Parietal lobe (tissue), 2 donors: ENCODE results near the genes SLC47A1, TMEM11 and KCNJ18.

GRCh38 chr17:19533530-19534039 lies at the start of gene SLC47A1:
Gene SLC47A1 (plus strand): TSS chr17:19533854.
- RAMPAGE, long total RNA = no peak

DNA sequence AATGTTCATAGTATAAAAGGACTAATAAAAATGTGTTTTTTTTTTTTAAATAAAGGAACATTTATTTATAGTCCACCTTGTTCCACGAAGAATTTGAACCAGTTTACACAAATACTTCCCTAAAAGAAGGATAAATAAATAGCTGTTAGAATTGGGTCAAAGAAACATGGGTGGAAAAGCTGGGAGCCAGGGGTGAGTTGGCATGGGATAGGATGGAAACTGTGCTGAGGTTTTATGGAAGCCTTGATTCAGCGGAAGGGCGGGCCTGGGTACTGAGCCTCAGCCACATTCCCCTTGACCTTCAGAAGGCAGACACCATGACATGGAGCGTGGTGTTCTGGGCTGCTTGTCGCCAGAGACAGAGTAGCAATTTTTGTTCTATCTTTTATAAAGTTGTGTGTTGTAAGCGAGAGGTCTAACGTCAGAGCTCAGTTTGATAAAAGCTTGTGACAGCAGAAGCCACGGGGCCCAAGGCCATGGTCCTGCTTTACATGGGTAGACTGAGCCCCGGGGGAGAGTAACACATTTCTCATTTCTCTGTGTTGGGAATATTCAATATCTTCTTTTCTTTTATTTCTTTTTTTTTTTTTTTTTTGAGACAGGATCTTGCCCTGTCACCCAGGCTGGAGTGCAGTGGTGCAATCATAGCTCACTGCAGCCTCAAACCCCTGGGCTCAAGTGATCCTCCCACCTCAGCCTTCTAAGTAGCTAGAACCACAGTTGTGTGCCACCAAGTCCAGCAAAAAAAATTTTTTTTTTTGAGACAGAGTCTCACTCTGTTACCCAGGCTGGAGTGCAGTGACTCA lies 50.3 kb downstream of the SLC47A1 start:
- RAMPAGE, long total RNA = no peak

DNA sequence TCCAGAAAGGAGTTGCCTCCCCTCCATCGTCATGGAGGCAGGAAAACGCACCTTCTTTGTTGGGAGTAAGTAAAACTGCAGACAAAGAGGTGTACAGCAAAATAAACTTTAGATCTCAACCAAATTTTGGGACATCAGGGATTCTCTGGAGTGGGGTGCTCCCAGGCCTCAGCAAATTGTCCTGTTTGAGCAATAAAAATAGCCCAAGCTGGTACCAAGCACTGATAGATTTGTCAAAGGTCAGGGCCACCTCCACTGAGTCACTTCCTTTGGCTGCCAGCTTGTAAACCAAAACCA lies 1.6 kb upstream of the ALDH3A2 start:
- RAMPAGE, long total RNA = no peak

DNA sequence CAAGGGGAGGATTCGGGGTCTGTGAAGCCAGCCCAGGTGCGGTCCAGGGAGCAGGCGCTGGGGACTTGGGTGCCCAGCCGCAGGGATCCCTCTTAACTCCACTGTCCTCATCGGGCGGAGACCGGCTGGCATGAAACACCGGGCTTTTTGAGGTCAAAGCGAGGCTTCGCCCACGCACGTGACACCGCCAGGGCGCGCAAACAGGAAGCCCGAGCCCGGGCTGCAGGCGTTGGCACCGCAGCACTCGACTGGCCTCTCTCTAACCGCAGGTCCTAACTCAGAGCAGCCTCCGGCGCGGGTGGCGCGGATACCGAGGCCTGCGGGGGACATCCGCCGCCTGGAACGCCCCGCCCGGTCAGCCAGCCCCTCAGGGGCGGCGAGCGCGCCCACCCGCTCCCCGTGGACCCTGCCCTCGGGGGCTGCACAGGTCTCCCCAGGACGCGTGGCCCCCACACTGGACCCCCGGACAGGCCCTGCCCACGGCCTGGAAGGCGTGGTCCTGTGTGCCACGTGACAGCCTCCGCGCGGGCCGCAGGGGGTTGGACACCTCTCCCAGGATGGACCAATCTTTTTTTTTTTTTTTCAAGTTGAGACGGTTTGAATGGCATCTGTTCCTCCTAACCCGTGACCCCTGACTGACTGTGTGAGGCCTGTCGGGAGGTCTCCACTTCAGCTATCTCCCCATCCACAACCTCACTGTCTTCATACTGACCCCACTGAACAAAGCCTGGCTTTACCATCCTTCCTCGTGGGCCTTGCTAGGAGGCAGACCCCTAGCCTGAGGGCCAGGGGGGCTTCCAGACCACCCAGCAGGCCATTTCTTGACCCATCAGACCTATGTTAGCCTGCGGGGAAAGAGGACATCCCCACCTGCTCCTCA lies 8.3 kb upstream of the SLC47A2 start:
- RAMPAGE, long total RNA = no peak

GRCh38 chr17:19727143-19727970 lies 11.0 kb upstream of the SLC47A2 start:
- RAMPAGE, long total RNA = no peak

GRCh38 chr17:19969822-19970737 lies 7.5 kb downstream of the AKAP10 start:
- RAMPAGE, long total RNA = no peak

DNA sequence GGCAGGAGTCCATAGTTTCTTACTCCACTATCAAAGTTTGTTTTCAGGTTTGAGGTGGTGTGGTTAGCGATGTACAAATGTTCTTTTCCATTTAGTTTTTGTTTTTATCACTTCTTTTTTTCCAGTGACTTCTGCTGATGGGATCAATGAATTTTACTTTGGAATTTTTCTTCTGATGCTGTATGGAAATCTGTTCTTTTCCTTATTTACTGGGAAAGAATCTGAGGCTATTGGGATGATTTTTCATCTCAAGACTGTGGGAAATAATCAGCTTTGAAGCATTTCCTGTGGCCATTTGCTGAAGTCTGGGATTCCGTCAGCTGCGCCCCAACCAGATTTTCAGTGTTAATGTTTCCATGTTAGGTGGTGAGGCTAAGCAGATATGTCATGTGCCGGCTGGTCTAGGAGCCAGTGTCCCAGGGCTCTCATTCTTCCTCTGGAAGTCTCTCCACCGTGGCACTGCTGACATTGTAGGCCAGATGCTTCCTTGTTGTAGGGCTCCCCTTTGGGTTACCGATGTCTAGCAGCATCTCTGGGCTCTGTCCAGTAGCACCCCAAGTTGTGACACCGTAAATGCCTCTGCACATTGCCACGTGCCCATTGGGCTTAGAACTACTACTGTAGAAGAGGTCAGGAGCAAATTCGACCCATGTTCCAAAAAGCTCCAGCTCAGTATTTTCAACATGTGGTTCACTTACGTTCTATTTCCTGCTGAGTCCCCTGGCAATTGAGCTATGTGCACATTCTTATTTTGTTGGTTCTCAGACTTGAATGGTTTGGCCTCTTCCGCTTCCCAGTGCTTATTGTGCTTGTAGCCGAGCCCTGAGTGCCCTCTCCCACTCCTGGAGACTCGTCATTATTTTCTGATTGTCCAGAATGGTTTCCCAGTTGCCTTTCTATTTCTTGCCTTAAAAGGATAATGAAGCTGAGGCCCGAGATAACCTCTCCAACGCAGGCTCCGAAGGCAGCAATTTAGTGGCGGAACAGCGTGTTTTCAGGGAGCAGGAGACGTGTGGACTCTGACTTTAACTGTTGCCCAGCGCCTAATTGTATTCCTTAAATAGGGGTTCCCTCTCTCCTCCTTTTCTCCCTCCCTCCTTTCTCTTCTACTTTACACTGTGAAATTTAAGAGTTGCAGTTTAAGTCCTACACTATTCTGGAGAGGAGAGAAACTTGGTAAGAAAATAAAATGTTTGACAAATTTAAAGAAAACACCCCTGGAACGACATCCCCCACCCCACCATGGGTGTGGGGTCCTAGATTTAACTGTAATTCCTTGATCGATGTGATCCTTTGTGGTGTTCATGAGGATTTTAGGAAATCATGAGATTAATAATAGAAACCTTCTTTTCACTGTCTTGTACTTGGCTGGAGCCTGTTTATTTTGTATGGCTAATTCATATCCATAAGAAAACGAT lies 82.3 kb downstream of the SPECC1 start:
- RAMPAGE, long total RNA = no peak

- RAMPAGE, long total RNA = no peak
Measured at GRCh38 chr17:20227128-20227755, 218.1 kb downstream of the SPECC1 start.

GRCh38 chr17:20281196-20281689 lies 186.1 kb downstream of the LGALS9B start:
- RAMPAGE, long total RNA = no peak

DNA sequence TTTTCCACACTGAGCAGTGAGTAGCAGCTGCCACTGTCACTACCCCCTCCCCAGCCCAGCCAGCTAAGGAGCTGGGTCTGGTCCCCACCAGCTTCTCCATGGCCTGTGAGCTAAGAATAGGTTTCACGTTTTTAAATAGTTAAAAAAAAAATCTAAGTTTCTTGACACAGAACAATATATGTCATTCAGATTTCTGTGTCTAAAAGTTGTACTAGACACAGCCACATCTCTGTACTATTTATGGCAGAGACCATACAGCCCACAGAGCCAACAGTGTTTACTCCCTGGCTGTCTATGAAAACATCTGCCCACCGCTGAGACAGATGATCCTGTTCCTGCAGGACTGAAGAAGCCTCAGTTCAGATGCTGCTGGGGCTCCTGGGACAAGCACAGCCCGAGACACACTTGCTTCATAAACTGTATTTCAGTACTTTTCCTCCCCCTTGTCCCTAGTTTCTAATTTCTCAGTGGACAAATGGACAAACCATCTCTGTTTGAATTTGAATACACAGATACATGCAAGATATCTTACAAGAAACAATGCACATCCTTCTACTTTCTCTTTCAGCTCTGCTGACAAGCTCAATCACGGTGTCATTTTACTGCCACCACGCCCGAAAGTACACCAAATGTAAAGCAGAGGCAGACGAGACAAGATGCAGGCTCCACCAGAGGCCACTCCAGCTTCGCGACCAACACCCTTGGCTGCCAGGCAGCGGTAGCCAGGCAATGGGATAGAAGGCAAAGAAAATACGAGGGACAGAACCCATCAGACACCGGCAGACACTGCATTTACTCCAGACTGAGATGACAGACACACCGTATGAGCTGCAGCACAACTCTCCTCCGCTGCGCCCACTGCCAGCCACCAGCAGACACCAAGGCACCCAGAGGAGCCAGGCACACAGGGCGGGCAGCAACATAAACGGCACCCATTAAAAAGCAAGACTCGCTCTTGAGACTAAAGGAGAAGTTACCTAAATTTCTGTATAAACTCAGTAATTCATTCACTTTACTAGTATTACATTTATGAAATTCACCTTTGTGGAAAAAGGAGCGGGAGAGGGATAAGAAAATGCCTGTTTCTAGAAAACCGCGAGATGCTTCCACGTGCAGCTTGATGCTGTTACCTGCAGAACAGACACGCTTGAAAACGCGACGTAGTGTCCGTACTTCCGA lies 41.1 kb downstream of the USP22 start:
- RAMPAGE, long total RNA = no peak

- RAMPAGE, long total RNA = no peak
Measured at GRCh38 chr17:21174010-21174501, 39.9 kb downstream of the TMEM11 start.

DNA sequence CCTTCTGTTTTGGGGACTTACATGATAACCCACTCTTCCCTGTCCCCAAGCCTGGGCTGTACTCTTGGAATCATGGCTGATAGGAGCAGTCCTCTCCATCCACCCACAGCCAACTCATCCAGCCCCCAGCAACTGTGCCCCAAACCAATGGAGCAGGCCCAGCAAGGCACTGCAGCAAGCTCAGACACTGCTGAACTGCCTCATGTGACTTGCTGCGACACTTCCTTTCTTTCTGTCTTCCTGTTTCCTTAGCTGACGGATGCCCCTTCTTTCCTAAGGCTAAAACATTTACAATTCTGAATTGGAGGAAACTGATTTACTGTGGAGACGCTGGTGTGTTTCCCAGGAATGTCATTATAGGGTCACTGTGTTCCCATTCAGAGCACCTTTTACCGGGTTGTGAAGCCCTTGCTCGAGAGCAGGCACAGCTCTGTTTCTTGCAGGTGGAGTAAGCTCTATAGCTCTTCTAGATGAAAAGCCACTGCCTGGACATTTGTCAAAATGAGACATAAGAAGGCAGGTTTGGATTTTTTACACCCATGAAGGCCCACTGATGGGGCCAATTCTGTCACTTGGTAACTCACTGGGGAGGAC lies 27.5 kb downstream of the TMEM11 start:
- RAMPAGE, long total RNA = no peak

- RAMPAGE, long total RNA = no peak
Measured at GRCh38 chr17:21214066-21214252, at the start of gene TMEM11. Gene TMEM11 (minus strand): TSS chr17:21214161.

DNA sequence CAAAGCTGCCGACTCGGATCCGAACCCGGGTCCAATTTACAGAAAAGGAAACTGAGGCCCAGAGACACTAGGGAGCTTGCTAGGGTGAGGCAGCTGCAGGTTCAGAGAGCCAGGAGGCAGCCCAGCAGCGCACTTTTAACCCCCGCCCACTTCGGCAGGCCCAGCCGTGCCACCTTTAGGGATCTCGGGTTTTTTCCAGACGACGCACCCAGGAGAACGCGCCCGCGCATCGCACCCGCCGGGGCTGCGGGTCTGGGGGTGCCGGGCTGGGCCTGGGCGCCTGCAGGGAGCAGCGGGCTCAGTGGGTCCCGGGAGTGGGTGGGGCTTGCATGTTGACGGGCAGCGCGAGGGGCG lies 421 bp upstream of the MAP2K3 start:
- RAMPAGE, long total RNA = no peak

- RAMPAGE, long total RNA = no peak
Measured at GRCh38 chr17:21305474-21306199, 21.1 kb downstream of the MAP2K3 start.

- RAMPAGE, long total RNA = no peak
Measured at GRCh38 chr17:21674203-21674854, 18.0 kb upstream of the KCNJ18 start.

DNA sequence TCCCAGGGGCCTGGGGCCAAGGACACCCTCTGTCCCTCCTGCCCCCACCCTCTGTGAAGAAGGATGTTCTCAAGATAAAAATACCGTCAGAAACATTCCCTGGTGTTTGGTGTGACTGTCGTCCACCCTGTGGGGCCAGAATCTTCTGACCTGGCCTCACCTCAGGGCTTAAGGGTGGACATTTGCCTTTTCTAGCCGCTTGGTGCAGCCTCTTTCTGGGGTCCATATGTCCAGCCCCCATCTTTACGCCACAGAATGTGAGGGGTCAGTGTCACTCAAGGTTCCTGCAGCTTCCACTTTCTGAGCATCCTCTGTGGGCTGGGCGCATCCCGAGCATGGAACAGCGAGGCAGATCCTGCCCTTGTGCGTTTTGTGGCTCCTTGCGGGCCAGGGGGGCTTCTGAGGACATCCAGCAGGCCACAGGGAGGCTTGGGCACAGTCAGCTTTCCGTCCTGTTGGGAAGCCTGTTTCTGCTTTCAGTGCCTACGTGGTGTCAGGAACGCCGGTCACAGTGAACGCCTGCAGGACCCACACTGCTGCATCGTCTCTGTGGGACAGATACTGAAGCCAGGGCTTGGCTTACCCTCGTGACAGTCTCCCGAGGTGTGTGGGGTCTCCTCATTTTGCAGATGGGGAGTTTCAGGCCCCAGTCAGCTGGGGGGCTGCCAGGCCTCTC lies at the start of gene KCNJ18:
Gene KCNJ18 (plus strand): TSS at position 412 of the 676 bp plus-strand sequence.
- RAMPAGE, long total RNA = no peak

GRCh38 chr17:27256170-27256469 lies 37.8 kb upstream of the WSB1 start:
- RAMPAGE, long total RNA = no peak

DNA sequence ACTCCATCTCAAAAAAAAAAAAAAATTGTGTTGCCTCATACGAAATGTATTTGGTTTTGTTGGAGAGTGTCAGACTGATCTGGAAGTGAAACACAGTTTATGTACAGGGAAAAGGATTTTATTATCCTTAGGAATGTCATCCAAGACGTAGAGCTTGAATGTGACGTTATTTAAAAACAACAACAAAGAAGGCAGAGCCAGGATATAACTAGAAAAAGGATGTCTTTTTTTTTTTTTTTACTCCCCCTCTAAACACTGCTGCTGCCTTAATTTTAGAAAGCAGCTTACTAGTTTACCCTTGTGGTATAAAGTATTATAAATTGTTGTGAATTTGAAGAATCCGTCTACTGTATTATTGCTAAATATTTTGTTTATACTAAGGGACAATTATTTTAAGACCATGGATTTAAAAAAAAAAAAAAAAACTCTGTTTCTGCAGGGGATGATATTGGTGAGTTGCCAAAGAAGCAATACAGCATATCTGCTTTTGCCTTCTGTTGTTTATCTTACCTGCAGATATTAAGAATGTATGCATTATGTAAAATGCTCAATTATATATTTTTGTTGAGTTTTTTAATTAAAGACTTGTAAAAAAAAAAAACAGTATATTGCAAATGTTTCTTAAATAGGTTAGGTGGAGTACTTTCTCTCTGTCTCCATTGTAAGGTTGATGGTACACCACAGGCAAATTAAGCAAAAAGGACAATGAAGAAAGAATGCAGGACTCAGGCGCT lies 19.3 kb downstream of the WSB1 start:
- RAMPAGE, long total RNA = no peak

- RAMPAGE, long total RNA = no peak
Measured at GRCh38 chr17:27367778-27368137, 73.8 kb downstream of the WSB1 start.